ENCODE results near the gene ITSN1.

- PRO-cap, 3 experiments, result no peak in any of the 3 experiments
- RRBS, result no CpG with 5 or more reads among the region's 4 CpGs
These were observed 28.9 kb downstream of the IFNGR2 start for GRCh38 chr21:33431961-33432581.

DNA sequence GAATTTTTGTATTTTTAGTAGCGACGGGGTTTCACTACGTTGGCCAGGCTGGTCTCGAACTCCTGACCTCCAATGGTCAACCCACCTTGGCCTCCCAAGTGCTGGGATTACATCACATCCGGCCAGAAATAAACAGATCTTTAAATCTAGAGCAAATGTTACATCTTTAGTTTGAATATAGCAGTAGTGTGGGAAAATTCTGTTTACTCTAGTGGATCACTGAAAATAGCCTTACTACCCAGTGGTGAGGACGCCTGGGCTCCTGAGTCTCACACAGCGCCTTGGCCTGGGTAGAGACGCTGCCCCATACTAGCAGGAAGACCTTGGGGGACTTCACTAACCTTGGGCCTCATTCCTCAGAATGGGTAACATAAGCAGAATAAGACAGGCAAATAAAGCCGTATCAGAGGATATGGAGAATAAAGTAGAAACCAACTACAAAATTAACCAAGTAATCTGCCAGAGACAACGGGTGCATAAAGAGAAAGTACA lies 560 bp downstream of the GART start:
- PRO-cap, 3 experiments, result no peak in any of the 3 experiments
- RRBS, result no CpG with 5 or more reads among the region's 10 CpGs

DNA sequence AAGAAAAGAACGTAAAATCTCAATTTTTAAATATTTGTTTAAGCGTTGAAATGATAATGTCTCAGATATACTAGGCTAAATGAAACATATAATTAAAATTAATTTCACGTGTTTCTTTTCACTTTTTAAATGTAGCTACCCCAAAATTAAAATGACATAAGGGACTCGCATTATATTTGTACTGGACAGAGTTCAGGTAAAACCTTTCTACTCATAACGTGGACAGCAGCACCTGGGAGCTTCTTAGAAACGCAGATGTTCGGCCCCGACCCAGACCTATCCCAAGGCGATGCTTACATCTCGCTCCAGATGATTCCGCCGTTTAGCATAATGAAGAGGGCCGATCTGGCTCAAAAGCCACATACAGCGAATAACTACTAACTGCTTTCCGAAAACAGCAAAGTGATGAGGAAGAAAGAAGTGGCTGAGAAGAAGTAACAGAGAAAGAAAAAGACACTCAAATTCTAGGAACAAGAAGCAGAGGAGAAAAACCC lies 612 bp downstream of the CRYZL1 start:
- PRO-cap, 3 experiments, result peak in 1 of 3 experiments; most common plus-strand start position 244 of the sequence (in 1)
- RRBS, result no CpG with 5 or more reads among the region's 15 CpGs

DNA sequence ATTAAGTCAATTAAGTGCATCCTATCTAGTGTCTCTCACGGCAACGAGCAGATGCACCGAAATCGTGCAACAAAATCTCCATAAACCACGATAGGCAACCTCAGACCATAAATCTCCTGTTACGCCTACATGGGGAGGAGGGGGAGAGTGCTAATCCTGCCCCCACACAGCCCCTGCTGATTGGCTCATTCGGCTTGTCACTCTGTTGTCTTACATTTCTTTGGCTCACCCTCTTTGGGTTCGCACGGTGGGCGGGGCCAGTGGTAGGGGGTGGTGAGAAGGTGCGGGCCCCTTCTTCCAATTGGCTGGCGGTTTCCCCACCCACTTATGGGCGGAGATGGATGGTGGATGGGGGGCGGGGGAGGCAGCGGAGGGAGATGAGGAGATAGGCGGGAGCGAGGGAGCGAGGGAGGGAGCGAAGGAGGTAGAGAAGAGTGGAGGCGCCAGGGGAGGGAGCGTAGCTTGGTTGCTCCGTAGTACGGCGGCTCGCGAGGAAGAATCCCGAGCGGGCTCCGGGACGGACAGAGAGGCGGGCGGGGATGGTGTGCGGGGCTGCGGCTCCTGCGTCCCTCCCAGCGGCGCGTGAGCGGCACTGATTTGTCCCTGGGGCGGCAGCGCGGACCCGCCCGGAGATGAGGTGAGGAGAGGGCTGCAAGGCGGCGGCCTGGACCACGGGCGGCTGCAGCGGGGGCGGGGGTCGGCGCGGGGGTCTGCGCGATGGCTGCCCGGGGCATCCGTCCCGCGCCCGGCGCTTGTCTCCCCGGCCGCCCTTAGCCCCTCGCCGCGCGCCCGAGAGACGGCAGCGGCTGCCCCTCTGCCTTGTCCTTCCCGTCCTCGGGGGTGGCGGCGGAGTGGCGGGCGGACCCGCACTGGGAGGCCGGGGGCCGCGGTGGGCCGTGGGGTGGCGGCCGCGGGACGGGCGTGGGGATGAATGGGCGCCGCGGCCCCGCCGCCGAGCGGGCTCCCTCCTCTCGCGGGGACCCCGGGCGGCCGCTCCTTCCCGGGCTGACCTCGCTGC lies at the start of gene ITSN1:
TSS of gene ITSN1 (plus strand) at position 425 of the 1,018 bp plus-strand sequence.
- PRO-cap, 3 experiments, result peak in 3 of 3 experiments; most common plus-strand start position 427 of the sequence (in 3); most common minus-strand start position 79 of the sequence (in 1)
- RRBS, result under 1% methylated on average over 38 of the region's 100 CpGs

DNA sequence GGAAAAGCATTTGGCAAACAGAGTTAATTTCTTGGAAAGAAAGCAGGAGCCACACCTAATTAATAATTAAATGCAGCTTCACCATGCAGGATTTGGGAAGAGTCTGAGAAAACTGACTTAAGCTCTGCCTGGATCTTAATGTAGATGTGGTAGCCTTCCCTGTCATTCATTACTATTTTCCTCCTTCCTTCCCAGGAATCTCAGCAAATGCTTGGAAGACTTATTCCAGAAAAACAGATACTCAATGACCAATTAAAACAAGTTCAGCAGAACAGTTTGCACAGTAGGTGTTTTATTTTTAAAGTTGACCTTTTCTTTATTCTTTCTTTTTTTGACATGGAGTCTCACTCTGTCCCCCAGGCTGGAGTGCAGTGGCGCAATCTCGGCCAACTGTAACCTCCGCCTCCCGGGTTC lies 134.3 kb downstream of the ATP5PO start:
- PRO-cap, 3 experiments, result no peak in any of the 3 experiments
- RRBS, result no CpG with 5 or more reads among the region's 4 CpGs

GRCh38 chr21:33902334-33903522 lies 12.9 kb downstream of the ATP5PO start:
- PRO-cap, 3 experiments, result no peak in any of the 3 experiments
- RRBS, result no CpG with 5 or more reads among the region's 14 CpGs

- PRO-cap, 3 experiments, result peak in 1 of 3 experiments; most common plus-strand start chr21:33948919 (in 1); most common minus-strand start chr21:33948229 (in 1)
- RRBS, result no CpG with 5 or more reads among the region's 21 CpGs
These were observed 32.9 kb upstream of the ATP5PO start for GRCh38 chr21:33948154-33949156.

DNA sequence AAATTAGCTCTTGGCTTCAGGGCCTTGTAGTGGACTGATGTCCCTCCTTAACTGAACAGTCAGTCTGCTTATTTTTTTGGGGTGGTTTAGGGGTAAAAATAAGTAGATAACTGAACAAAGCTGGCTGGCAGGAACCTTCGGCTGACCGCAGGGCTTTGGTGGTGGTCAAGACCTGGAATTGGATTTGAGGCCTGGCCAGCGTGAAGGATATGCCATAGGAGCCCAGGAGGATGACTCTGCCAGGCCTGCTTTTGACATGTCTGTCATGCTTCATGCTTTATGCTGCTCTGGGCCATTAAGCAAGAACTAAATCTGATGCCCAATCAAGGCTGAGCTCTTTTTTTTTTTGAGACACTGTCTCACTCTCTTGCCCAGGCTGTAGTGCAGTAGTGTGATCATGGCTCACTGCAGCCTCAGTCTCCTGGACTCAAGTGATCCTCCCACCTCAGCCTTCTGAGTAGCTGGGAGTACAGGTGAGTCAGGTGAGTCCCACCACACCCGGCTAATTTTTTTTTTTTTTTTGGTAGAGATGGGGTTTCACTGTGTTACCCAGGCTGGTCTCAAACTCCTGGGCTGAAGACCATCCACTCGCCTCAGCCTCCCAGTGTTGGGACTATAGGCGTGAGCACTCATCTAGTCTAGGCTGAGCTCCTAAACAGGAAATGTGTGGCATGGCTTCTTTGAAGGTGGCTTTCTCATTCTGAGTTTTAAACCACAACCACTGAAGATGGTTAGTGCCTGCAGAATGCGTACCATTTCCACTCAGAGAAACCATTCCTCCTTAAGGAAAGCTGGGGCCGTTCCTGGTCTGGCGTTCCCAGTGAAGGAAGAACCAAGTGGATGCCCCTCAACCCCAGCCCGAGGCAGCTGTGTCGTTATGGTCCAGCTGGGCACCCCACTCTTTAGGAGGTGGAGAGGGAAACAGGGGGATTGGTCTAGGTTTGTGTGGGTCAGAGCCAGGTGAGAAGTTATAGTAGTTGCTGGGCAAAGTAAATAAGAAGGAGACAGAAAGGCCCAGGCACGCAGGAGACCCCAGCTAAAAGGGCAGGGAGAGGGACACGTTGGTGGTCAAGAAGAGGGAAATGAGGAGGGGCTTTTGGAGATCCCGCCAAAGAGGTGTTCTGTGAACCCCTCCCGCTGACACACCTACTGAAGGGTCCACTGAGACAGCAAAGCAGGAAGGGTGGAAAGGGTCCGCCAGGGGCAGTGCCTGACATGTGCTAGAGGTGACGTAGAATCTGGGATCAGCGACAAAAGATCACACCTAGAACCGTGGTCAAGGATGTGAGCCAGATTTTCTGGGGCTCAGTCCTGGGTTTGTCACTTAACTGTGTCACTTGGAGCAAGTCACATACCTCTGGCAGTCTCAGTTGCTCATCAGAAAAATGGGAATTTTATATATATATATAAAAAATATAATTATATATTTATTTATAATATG lies 34.3 kb upstream of the ATP5PO start:
- PRO-cap, 3 experiments, result no peak in any of the 3 experiments
- RRBS, result no CpG with 5 or more reads among the region's 19 CpGs

GRCh38 chr21:33951602-33952272 lies 36.1 kb upstream of the ATP5PO start:
- PRO-cap, 3 experiments, result no peak in any of the 3 experiments
- RRBS, result no CpG with 5 or more reads among the region's 5 CpGs

DNA sequence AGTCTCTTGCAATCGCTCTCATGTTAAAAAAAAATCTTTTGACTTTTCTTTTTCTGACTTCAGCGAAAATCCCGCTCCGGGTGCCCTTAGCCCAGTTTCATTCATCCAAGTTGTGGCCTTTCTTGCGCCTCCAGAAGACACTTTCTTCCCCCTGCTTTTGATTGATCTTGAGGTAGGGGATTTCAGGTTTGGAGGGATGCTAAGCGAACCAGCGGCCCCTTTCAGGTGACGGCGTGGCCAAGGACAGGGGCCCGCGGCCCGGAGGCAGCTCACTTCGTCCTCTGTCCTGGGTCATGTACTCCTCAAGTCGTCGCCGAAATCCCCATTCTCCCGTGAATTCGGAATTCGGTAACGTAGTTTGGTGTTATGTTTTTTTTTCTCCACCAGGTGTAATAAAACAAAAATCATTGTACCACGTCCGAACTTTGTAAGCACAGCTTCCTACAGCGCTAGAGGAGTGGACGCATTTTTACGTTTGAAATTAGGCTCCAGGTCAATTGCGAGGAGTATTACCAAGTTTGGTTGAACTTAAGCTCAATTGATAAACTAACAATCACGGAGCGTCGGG lies 1.0 kb downstream of the MRPS6 start:
- PRO-cap, 3 experiments, result peak in 1 of 3 experiments; most common plus-strand start position 228 of the sequence (in 1)
- RRBS, result 0% methylated on average over 1 of the region's 29 CpGs

DNA sequence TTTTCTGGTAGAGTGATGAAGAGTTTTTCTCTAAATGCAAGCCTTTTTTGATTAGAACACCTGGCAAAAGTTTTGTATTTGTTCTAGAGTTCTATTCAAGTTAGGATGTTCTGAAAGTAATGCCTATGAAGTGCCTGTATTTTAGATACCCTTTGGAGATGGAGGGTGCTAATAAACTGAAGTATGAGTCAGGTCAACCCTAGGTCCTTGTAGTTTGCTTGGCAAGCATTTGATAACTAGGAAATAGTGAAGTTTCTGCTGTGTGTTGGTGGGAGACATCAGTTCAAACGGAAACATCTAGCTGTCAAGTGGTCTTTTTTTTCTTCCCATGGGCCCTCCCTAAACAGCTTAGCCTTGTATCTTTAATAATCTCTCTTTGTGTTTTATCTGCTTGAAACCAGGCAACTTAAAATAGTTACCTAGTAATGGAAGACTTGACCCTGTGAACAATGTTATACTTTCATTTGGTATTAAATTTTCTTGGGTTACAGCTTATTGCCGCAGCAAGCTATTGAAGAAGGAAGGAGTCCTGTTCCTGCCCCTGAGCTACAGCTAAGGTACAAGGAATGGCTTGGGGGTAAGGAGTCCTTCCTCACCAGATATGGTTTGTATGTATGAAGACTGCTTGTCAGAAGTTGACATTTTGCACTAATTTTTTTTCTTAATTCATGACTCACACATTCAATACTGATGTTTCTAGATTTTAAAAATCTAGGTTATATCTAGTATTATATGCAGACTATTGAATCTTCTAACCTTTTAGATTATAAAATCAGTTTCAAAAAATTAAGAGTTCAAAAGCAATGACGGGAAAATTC lies 4.7 kb downstream of the MRPS6 start:
- PRO-cap, 3 experiments, result no peak in any of the 3 experiments
- RRBS, result no CpG with 5 or more reads among the region's 3 CpGs

- PRO-cap, 3 experiments, result no peak in any of the 3 experiments
- RRBS, result no CpG with 5 or more reads among the region's 5 CpGs
These were observed 56.7 kb downstream of the MRPS6 start for GRCh38 chr21:34129963-34130663.

GRCh38 chr21:34142131-34142878 lies 68.9 kb downstream of the MRPS6 start:
- PRO-cap, 3 experiments, result no peak in any of the 3 experiments
- RRBS, result no CpG with 5 or more reads among the region's 7 CpGs

GRCh38 chr21:34524613-34525782 lies 13.0 kb upstream of the KCNE1 start:
- PRO-cap, 3 experiments, result peak in 2 of 3 experiments; most common plus-strand start chr21:34525082 (in 1); most common minus-strand start chr21:34525081 (in 1)
- RRBS, result no CpG with 5 or more reads among the region's 31 CpGs

- PRO-cap, 3 experiments, result no peak in any of the 3 experiments
- RRBS, result no CpG with 5 or more reads among the region's 3 CpGs
These were observed 5.4 kb upstream of the RCAN1 start for GRCh38 chr21:34620318-34620625.

DNA sequence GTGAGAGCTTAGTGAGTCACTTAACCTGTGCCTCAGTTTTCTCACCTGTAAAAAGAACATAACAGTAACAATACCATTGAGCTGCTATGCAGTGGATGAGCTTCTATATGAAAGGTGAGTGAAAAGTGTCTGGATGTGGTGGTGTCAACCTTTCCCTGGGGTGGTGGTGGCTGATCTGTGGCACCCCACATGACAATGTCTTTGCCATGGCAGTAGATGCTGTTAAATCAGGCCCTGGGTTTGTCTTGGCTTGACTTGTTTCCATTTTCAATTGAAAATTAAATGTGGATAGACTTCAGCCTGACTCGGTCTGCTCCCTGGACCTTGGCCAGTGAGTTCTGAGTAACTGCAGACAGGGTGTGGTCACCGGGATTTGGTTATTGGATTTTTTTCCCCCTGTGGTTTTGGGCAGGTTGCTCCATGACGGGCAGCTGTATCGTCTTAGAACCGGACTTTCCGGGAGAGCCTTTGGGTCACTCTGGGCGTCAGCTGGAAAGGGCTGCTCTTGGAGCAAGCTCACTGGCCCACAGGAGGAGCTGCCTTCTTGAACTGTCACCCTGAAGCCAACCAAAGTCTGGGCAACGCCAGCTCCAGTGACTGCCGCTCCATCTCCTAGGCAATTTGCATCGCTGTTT lies 74.9 kb downstream of the CLIC6 start:
- PRO-cap, 3 experiments, result peak in 1 of 3 experiments; most common plus-strand start position 481 of the sequence (in 1); most common minus-strand start position 273 of the sequence (in 1)
- RRBS, result 35% methylated on average over 4 of the region's 10 CpGs

- PRO-cap, 3 experiments, result no peak in any of the 3 experiments
- RRBS, result no CpG with 5 or more reads among the region's 11 CpGs
These were observed 126.1 kb downstream of the CLIC6 start for GRCh38 chr21:34794789-34795449.

GRCh38 chr21:34839741-34840479 lies 171.1 kb downstream of the CLIC6 start:
- PRO-cap, 3 experiments, result no peak in any of the 3 experiments
- RRBS, result no CpG with 5 or more reads among the region's 13 CpGs

GRCh38 chr21:34873730-34874401 lies 175.2 kb downstream of the RUNX1 start:
- PRO-cap, 3 experiments, result no peak in any of the 3 experiments
- RRBS, result no CpG with 5 or more reads among the region's 17 CpGs

DNA sequence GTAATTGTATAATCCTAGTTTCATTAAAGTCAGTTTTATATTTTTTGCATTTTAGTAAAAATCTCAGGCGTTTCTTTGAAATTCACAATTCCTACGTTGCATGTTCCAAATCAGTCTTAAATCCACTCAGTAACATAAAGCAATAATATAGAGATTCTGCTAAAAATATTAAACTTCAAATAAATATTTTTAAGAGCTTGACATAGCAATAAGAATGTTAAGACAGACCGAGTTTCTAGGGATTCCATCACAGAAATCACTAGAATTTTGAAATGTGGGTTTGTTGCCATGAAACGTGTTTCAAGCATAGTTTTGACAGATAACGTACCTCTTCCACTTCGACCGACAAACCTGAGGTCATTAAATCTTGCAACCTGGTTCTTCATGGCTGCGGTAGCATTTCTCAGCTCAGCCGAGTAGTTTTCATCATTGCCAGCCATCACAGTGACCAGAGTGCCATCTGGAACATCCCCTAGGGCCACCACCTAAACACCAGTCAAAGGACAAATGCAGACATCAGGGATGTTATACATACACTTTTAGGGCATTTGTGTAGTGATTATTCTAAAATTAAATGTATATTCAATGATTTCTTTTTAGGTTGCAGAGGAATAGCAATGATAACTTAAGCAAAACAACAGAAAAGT lies 168.8 kb downstream of the RUNX1 start:
- PRO-cap, 3 experiments, result no peak in any of the 3 experiments
- RRBS, result no CpG with 5 or more reads among the region's 9 CpGs